Right atrium auricular region (tissue), 2 donors: ENCODE measurements around the genes SEC31A, NKX6-1 and ARHGAP24.

DNA sequence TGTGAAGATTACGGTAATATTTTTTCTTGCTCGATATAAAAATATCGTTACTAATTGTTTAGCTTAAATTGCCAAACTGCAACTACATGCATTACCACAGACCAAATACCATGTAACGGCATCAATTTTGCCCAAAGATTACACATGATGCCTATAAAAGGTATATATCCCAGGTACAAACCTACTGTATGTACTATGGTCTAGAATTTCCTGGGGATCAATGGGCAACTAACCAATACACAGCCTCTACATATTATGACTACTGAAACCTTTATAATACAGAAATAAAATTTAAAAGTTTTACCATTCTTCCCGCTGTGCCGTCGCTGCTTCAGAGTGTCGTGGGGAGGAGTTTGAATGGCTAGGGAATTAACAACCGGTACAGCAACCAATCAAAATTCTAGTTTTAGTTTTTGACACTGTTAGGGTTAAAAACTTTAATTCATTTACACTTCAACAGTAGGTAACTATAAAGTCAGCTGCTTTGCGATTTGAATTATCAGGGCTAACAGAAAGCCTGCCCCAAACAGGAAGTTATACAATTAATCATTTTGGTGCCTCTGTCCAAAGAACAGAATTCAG lies 2.5 kb downstream of the HNRNPD start:
- PRO-cap = no peak
- RAMPAGE, long total RNA, 2 experiments = start-site peak on the minus strand in 1 of 2 experiments, centred at position 337 of the sequence, 27 reads per replicate

DNA sequence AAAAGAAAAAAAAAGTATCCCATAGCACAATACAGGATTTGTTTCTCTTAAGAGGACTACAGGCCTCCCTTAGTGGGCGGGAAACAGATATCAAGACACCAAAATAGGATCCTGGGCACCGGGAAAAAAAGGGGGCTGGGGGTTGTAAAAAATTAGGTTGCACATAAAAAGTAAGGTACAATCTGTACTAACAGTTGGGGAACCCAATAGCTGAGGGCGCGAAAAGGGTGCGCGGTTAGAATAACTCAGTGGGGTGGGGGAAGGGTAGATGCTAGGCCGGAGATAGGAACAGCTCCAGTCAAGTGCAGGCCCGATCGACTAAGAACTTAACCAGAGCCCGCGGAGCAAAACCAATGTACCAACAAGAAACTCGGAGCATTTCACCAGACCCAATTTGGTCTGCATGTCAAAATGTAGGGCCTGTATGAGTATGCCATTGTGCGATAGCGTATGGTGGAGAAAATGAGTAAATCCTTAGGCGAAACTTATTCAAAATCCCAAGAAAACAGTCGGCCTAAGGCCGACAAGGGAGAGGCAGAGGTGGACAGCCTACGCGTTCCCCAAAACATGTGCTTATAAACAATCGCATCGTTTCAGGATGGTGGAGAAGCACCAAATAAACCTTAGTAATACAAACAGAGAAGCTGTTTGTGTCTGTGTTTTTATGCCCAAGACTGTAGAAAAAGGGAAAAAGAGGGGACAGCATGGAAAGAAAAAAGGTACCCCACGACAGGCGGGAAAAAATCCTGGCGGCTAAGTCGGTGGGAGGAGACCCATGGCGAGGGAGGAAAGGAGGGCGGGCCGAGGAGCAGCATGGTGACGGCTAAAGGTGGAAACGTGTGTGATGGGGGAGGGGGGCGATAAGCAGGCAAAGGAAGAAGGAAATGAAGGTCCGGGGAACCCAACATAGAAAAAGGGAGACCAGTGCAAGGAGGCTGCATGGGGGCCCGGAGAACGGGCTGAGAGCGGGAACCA lies 1.1 kb downstream of the HNRNPD start:
- PRO-cap = unidirectional peak, plus-strand start at position 297 of the sequence; unidirectional peak, plus-strand start at position 871 of the sequence; unidirectional peak, plus-strand start at position 907 of the sequence
- RAMPAGE, long total RNA, 2 experiments = no peak in any of the 2 experiments

- PRO-cap = bidirectional peak, plus-strand start at chr4:82429585, minus-strand start at chr4:82429438
- RAMPAGE, long total RNA, 2 experiments = no peak in any of the 2 experiments
Observed at GRCh38 chr4:82429508-82429697, 859 bp downstream of the HNRNPDL start.

GRCh38 chr4:82799191-82799551 lies 575 bp upstream of the SCD5 start:
- PRO-cap = no peak
- RAMPAGE, long total RNA, 2 experiments = no peak in any of the 2 experiments

DNA sequence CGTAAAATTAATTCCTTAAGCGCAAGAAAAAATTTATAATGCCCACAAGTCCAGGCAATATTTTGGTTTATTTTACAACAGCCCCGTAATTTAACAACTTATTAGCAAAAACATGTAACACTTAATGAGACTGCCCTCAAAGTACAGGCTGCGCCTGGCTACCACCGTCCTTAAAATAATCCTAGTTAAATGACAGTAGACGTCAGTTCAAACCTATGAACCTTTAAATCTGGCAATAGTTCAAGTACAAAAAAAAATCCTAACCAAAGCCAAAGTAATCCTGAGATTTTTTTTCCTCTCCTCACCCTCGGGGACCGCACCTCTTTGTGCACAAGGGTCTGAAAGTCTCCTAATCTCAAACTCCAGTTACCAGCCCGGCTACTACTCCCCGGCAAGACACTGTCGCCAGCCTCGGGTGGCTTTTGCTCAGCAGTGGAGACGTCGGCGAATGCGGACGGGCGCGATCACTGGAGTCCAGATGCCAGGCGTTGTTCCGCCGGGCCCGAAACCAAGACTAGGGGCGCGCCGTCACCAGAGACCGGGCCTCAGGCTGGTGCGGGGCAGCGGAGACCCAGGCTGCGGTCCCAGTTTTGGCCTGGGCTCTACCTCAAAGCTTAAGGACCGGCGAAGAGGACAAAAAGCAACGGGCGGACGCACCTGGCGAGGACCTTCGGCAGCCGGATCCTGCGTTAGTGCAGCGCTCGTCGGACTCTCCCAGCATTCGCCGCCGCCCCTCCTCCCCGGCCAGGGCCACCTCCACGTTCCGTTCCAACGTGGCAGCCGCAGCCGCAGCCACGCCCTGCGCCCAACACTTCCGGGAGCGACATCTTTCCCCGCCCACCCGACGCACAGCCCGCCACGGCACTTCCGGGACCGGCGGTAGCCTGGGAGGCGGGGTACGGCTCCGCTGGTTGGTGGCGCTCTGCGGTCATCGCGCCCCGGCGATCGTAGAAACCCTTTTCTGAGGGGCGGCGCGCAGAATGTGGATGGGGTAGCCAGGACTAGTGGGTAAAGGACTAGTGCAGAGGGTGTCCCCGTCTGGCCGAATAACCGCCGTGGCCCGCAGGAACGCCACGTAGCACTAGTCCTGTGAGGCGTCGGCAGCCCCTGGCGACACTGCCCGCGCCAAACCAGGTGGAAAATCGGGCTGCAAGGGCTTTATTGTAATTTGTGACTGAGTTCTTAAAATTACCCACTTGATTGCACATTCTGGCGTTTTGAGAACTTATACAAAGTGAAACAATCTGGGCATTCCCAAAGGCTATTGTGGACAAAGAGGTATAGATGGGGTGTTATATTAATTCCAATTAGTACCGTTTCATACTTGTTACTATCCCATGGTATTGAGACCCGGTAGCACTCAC lies at the start of gene SEC31A:
Gene SEC31A, minus strand, starts transcription at position 723 of the 1,364 bp plus-strand sequence.
- PRO-cap = bidirectional peak, plus-strand start at position 299 of the sequence, minus-strand start at position 190 of the sequence; bidirectional peak, plus-strand start at position 890 of the sequence, minus-strand start at position 748 of the sequence
- RAMPAGE, long total RNA, 2 experiments = start-site peak on the minus strand in 2 of 2 experiments, centred at positions 572 to 740 of the sequence, 73 to 1,746 reads per replicate

DNA sequence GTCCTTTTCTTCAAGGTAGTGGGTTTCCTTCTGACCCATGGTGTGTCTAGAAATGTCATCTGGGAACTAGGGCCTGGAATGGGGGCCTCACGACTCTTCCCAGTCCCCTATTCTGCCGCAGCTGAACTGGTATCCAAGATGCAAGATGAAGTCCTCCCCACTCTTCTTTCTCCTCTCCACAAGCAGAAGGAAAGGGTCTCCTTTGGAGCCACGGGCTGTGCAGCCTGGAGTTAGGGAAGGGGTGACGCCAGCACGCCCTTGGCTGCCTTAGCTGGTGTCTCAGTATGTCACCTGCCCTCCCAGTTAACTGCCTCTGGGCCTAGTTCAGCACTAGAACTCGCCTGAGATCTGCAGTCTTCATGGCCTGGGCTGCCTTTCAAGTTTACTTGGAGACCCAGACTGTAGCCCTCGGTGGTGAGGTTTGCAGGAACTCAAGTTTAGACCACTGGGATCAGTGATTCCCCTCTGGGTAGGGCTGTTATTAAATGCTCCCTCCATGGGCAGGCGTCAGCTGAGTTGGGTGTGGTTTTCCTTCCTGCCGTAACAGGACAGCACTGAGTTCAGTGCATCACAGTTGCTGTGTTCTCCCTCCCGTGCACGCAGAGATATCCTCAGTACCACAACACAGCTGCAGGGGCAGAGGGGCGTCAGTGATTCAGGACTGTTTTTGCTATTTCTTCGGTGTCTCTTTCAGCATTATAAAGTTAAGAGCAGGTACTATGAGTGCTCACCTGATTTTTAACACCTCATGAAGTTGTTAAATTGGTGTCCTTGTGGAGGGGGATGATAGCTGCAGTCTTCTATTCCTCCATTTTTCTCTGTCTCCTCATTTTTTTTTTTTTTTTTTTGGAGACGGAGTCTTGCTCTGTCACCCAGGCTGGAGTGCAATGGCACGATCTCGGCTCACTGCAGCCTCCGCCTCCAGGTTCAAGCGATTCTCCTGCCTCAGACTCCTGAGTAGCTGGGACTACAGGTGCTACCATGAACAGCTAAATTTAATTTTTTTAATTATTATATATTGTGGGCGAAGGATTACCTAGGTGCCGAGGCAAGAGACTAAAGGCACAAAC lies 30.5 kb downstream of the PLAC8 start:
- PRO-cap = bidirectional peak, plus-strand start at position 614 of the sequence, minus-strand start at position 456 of the sequence
- RAMPAGE, long total RNA, 2 experiments = no peak in any of the 2 experiments

DNA sequence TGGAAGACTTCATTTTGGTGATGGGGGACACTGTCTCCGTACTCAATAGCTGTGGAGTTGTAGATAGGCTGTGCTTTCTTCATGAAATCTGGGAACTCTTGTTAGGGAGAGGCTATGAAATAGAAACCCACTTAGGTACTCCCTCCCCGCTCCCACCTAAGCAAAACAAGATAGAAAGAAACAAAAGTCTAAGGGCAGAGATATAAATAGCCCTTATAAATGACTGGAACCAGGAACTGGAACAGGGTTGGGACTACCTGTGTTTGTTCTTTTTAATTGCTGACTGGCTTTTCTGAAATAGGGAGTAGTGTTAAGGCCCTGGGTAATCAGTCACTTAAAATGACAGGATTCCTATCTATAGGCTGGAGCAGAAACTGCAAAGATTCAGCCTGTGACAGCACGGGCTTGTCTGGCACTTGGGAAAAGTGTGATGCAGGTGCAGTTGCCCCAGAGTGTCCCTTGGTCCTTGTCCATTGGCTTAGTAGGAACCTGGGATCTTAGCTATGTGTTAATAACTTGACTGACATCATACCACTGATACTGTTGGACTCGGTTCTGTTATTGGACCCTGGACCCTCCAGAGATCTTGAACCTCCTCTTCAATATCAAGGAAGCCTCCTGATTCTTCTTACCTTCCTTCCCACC lies 14.7 kb upstream of the PLAC8 start:
- PRO-cap = no peak
- RAMPAGE, long total RNA, 2 experiments = no peak in any of the 2 experiments

- PRO-cap = bidirectional peak, plus-strand start at chr4:83150824, minus-strand start at chr4:83150684
- RAMPAGE, long total RNA, 2 experiments = no peak in any of the 2 experiments
Observed at GRCh38 chr4:83150323-83151072, 36.0 kb upstream of the PLAC8 start.

- PRO-cap = no peak
- RAMPAGE, long total RNA, 2 experiments = no peak in any of the 2 experiments
Observed at GRCh38 chr4:83174682-83175675, 60.5 kb upstream of the PLAC8 start.

DNA sequence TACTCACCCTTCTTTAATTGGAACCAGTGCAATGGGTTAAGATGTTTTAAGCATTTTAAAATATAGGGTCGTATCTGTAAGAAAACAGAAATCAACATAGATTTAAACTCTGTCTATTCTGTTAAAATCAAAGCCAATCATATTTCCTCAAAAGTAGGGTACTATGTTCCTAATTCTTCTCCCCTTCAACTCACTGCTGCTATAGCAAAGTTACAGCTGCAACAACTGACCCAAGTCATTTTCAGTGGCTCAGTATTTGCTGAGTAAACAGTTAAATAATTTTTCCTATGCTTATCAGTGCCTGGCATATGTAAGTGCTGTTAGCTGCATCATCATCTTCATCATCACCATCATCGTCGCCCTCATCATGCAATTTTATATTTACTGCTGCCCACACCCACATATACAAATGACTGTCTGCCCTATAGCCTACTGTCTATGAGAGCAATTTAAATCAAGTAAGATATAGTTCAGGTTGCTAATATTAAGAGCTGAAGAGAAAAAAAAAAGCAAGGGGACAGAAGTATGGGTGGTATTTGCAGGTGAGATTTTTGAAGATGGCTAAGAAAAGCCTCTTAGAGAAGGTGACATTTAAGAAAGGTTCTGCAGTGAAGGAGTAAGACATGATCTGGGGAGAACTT lies 21.9 kb downstream of the COQ2 start:
- PRO-cap = no peak
- RAMPAGE, long total RNA, 2 experiments = no peak in any of the 2 experiments

DNA sequence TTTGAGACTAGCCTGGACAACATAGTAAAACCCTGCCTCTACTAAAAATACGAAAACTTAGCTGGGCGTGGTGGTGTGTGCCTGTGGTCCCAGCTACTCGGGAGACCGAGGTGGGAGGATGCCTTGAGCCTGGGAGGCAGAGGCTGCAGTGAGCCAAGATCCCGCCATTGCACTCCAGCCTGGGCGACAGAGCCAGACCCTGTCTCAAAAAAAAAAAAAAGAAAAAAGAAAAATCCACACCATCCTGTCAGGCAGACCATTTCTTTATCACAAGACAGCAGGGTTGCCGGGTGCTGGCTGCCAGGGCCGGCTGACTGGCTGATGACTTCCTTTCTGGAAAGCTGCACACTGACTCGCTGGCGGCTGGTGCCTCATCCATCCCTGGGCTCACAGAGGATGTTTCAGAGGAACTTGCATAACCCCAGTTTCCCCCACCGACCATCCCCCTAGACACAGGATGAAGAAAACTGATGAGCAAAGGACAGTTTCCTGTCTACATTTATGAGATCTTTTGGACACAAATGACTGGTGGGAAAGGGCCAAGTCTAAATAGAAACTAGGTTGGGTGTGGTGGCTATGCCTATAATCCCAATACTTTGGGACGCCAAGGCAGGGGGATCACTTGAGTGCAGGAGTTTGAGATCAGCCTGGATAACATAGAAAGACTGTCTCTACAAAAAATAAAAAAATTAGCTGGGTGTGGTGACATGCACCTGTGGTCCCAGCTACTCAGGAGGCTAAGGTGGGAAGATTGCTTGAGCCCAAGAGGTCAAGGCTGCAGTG lies 14.1 kb downstream of the HPSE start:
- PRO-cap = no peak
- RAMPAGE, long total RNA, 2 experiments = no peak in any of the 2 experiments

DNA sequence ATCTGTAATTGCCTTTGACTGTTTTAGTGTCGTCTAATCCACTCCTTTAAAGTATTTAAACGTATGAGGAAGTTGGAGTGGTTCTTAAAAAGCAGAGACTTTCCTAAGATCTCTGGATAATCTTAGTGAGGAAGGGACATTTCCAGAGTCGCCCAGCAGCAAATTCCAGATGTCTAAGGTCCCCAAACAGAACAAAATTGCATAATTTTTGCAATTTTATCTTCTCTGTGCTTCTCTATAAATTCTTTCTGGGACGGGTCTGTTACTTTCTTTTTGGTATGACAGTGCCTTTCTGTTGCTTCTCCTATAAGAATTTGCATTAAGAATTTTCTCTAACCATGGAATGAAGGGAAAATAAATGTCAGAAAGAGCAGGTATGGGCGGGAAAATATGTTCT lies 449 bp downstream of the MRPS18C start:
- PRO-cap = unidirectional peak, minus-strand start at position 57 of the sequence
- RAMPAGE, long total RNA, 2 experiments = no peak in any of the 2 experiments

DNA sequence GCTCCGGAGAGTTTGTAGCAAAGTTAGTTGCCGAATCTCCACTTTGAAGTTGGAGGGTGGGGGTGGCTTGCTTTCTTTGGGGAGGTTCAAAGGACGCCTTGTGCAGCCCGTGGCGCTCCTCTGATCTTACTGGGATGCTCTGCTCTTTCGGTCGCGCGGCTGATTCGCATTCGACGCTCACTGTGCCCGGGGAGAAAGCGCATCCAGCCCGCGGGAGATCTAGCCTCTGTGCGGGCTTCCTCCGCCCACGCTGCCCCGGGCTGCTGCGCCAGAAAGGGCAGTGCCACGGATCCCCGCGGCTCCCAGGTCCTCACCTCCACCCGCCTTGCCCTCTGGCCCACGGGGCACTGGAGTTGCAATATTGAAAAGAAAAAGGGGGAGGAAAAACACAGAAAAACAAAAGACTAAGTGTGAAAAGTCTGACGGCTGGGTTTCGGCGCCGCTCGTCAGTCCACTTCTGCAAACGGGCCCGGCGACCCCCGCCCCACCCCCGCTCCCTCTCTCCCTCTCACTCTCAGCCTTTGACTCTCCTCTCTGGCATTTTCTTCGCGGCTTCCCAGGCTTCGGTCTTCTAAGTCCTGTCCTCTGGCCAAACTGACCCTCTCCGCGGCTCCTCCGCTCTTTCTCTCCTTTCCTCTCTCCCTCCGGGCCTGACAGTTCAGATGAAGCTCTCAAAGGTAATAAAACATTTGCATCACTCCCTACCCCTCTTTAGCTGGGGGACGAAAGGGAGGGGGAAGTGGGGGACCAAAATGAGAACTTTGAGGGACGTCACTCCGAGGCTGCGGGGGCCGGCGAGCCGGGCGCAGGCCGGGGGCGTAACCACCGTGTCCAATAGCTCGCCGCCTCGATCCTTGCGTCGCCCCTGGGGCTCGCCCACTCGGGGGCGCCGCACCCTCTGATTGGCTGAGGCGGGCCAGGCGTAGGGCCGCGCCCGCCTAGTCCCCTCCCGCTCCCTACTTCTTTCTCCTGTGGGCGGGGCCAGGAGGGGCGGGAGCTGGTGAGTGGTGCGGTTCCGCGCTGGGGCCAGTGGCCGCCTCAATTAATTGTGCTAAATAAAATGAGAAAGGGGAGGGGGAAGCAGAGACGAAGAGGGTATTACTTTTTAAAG lies at the start of gene NKX6-1:
Gene NKX6-1, minus strand, starts transcription at position 682 of the 1,111 bp plus-strand sequence.
- PRO-cap = no peak
- RAMPAGE, long total RNA, 2 experiments = no peak in any of the 2 experiments

DNA sequence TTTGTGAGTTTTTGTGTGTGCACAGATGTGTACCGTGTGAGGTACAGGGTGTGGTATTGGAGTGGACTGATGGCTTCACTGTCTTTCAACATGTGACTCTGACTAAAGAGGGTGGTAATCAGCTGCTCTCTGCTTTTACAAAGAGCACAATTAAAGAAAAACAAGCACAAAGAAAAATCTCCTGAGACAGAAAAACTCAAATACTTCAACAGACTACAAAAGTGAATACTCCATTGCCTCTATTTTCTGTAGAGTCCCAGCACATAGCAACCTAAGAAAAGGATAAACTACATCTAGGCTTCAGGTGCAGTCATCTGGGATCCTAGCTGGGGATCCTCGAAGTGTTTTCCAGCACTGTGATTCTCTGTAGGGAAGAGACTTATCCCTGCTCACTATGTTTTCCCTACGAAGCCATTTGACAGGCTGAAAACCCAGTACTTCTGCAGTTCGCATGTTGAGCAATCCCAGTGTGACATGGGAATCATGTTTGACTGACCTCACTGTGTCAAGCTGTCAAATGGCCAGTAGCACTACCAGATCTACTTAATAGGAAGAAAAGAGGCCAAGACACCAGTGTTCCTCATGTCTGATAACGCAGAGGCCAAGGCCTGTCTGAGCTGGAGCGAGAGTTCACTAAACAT lies 100.4 kb downstream of the CDS1 start:
- PRO-cap = no peak
- RAMPAGE, long total RNA, 2 experiments = no peak in any of the 2 experiments

DNA sequence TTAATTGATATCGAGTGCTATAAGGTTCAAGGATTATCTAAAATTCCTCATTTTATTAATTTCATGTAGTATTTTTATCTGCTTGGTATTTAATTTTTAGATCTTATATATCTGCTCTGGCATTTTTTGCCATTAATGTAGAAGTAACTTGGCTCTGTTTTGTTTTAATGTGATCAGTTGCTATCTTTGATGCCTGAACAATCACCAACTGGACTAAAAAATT lies 18.2 kb upstream of the ARHGAP24 start:
- PRO-cap = no peak
- RAMPAGE, long total RNA, 2 experiments = no peak in any of the 2 experiments

DNA sequence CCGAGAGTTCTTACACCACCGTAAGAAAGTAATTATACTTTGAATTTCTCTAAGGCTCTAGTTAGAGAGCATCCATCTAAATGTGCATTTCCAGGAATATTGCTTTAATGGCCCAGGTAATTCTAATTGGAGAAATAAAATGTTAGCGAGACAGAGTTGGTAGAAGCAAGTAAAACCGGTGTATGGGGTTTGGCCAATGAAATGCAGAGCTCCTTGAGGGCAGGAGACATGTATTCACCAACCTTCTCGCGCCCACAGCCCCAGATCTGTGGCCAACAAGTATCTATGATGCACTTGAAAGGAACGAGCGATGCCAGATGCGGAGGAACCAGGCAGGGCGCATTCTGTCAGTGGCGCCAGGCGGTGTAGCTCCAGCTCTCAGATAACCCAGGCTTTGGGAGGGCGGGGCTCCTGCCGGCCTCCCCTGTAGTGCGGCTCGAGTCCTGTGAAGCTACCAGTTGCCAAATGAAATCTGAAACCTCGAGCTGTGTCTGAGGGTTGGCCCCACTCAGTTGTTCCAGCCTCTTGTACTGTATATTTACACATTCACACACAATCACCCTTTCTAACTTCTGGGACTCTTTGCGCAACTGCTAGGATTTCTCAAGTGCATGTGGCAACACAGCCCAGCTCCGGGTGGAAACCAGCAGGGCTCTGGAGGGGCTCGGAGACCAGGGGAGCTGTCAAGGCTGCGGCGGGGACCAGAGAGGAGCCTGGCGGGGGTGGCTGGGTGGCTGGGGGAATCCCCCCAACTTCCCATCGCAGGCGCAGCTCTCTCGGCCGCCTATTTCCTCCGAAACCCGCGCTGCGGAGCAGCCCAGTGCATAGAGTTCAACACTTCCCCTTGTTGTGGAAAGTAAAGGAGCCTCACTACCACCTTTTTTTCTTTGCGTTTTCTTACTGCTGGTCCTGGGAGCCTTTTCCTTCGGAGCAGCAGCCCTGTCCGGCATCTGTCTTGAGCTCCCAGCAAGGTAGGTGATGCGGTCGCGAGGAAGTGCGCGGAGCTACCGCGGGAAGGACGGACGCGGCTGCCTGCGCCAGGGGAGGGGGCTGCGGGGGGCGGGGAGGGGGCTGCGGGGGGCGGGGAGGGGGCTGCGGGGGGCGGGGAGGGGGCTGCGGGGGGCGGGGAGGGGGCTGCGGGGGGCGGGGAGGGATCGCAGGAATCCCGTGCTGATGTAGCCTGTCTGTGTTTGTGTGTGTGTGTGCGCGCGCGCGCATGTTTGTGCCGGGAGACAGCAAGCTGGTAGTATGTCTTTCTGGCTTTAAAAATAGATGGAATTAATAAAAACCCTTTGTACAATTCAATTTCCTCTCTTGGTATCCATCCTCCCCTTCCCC lies at the start of gene ARHGAP24:
Gene ARHGAP24, plus strand, starts transcription at position 562 of the 1,338 bp plus-strand sequence.
- PRO-cap = bidirectional peak, plus-strand start at position 619 of the sequence, minus-strand start at position 433 of the sequence; bidirectional peak, plus-strand start at position 1,183 of the sequence, minus-strand start at position 980 of the sequence
- RAMPAGE, long total RNA, 2 experiments = start-site peak on the plus strand in 2 of 2 experiments, centred at positions 612 to 757 of the sequence, 80 to 632 reads per replicate

DNA sequence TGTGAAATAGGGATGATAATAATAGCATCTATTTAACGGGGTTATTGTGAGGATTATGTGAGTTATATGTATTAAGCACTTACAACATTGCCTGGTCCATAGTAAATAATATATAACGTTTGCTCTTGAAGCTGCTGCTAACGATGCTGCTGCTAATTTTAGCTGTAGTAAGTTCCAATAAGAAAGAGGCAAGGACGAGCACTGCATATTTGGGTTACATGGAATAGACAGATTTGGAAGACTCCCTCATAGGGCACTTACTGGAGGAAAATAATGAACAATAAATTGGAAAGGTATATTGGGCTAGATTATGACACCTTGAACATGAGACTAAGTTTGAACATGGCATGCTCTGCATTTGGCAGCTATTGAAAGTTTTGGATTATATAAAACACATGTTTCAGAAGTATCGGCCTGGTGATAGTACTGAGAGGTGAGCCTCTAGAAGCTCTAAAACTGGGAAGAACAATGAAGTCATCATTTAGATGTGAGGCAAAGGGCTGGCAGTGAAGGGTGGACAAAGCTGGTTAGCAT lies 68.0 kb downstream of the ARHGAP24 start:
- PRO-cap = no peak
- RAMPAGE, long total RNA, 2 experiments = no peak in any of the 2 experiments

GRCh38 chr4:85707617-85708137 lies 232.7 kb downstream of the ARHGAP24 start:
- PRO-cap = no peak
- RAMPAGE, long total RNA, 2 experiments = no peak in any of the 2 experiments

DNA sequence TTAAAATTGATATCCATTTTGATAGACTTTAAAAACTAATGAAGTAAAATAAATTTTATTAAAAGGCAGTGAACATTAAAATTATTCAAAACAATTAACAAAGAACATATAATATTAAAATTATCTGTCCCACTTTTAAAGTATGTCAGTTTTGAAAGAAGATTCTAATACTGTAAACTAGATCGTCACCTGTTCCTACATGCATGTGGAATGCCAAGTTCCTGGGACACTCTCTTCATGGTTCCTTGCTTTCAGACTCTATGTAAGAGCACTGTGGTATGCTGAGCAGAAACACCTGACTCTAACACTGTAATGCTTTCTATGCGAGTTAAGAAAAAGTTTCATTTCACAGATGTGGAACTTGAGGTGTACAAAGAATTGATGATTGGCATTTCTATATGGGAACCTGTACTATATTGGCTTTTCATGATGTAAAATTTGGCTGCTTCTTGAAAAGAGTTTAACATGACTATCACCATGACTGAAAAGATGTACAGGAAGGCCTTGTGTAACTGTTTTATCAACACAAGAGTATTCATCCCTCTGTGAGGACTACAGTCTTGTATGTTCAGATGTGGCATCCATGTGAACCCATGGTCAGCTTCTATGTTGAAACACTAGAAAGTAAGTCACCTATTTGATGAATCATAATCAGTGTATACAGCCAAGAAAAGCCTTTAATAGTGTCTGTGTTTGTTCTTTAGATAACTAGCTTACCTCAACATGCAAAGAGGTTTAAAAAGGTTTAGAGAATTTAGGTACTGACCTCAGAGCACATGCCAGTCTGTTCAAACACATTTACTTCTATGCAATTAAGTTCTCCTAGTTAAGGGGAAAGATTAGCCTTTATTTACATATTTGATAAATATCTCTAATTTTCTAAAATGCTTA lies 354.5 kb downstream of the ARHGAP24 start:
- PRO-cap = no peak
- RAMPAGE, long total RNA, 2 experiments = no peak in any of the 2 experiments

DNA sequence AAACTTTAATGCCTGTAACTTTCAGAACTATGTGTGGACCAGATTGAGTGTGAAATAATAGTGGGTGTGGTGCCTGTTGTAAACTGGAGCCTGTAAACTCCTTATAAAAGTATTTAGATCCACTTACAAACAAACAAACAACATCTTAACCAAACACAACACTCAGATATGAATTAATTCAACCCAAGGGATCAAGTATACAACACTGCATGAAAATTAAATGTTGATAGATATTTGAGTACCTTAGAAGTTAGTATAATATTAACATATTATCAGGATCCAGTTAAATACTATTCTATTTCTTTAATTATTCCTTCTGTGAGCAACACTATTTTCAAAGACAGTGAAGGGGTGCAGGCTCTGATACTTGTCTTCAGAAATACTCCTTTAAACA lies 437.5 kb downstream of the MAPK10 start:
- PRO-cap = unidirectional peak, minus-strand start at position 175 of the sequence
- RAMPAGE, long total RNA, 2 experiments = no peak in any of the 2 experiments